HL-60 (cell line): ENCODE measurements around a stretch of chr14.

- RRBS: no CpG with 5 or more reads among the region's 55 CpGs
These were observed 7.8 kb downstream of the DLK1 start for GRCh38 chr14:100734115-100735244.

GRCh38 chr14:100831692-100832730 is 71.5 kb downstream of the RTL1 start:
- RRBS: no CpG with 5 or more reads among the region's 27 CpGs

DNA sequence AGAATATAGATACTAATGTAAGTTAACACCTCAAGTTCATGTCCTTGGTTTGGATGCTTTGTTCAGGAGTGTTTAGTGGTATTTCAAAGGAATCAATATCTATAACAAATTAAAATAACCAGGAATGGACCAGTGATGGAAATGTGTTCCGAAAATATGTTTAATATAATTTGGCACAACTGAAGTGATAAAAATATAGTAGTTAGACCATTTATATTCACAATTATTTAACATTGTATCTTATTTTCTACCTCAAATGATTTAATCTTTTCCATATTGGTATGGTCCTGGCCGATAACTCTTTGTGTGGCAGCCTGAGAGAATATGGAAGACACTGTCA is 32.3 kb upstream of the RTL1 start:
- RRBS: no CpG with 5 or more reads among the region's 2 CpGs

- RRBS: no CpG with 5 or more reads among the region's 17 CpGs
These were observed 130.2 kb upstream of the RTL1 start for GRCh38 chr14:101033661-101034230.

GRCh38 chr14:101077430-101078237 is 174.1 kb upstream of the RTL1 start:
- RRBS: 31% methylated on average over 11 of the region's 47 CpGs

GRCh38 chr14:101109750-101110443 is 206.4 kb upstream of the RTL1 start:
- RRBS: no CpG with 5 or more reads among the region's 13 CpGs

DNA sequence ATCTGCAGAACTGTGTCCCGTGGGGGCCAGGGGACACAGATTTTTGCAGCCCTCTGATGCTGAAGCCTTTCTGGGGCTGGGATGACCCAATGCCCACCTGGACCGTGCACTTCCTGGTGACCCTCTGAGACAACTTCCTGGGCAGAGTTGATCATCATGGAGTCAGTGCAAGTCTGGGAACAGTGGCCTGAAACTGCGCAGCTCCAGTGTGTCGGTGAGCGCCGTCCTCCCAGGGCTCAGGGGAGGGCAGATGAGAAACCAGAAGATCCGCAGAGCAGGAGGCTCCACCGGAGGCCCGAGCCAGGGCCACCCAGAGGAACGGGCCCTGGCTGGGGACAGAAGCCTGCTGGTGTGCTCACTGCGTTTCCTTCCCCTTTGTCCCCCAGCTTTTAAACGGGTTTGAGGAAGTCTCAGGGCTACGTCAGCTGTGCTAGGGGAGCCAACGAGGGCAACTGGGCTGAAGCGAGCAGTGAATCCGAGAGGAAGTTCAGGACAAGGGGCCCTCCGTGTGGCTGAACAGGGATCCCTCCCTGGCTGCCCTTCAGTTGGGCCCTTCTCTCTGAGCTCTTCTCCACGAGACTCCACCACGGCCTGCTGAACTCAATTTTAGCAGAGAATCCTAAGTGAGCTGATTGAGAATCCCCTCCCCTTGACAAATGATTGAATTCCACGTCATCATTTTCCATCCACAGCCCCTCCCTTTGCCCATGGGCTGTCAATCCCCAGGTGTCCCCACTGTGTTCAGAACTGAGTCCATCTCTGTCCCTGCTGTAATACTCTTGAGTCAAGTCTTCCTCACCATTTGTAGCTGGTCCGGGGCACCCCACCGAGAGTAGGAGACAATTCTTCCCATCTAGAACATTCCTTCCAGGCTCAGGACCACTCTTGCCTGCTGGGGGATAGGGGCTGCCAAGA is 217.7 kb upstream of the RTL1 start:
- RRBS: no CpG with 5 or more reads among the region's 22 CpGs

GRCh38 chr14:101255379-101255923 is 351.9 kb upstream of the RTL1 start:
- RRBS: no CpG with 5 or more reads among the region's 12 CpGs

DNA sequence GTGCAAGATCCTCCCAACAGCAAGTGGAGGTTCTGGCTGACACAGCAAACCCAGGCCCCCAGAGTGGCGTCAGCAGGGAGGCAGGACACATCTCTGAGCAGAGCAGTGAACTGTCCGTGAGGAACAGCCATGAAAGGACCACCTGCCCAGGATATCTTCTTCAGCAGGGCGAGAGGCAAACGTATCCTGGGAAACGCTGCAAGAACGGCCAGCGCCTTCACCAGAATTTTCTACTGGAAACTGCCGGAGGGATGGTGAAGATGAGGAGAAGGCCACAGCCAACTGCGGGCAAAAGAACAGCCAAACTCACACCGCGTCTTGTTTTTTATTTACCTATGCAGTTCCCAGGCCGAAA is 385.5 kb upstream of the RTL1 start:
- RRBS: no CpG with 5 or more reads among the region's 12 CpGs

- RRBS: no CpG with 5 or more reads among the region's 24 CpGs
These were observed 401.2 kb upstream of the PPP2R5C start for GRCh38 chr14:101359961-101360979.

GRCh38 chr14:101364095-101364514 is 397.4 kb upstream of the PPP2R5C start:
- RRBS: no CpG with 5 or more reads among the region's 9 CpGs

DNA sequence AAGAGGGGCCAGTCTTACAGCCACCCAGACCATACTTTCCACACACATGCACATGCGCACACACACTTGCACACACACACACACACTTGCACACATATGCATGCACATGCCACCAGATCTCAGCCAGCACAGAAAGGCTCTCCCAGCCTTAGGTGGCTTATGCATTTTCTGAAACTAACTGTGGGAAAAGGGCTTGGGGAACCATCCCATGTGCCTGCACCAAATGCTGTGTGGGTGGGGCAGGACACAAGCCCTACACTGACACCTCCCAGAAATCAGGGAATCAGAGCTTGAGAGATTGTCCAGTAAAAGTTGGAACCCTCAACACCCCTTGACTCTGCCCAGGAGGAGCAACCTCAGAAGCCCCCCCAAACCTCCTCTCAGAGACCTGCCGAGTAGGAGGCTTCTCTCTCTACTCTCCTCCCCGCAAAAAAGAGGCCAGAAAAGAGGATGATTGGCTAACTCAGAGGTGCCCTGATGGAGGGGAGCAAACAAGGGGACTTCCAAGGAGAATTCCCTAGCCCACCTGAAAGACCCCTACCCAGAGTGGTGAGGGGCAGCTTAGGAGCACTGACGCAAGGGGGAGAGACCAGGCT is 202.6 kb upstream of the PPP2R5C start:
- RRBS: no CpG with 5 or more reads among the region's 4 CpGs

DNA sequence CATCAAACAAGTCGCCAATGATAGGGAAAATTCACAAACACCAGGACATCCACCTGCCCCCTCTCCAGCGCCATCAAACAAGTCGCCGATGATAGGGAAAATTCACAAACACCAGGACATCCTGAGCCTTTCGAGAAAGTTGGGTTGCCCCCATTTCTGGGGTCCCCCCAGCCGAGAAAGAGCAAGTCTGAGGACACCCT is 162.4 kb upstream of the PPP2R5C start:
- RRBS: no CpG with 5 or more reads among the region's 6 CpGs

- RRBS: no CpG with 5 or more reads among the region's 10 CpGs
These were observed 42.3 kb upstream of the PPP2R5C start for GRCh38 chr14:101719157-101719728.

GRCh38 chr14:101776353-101777006 is 15.0 kb downstream of the PPP2R5C start:
- RRBS: no CpG with 5 or more reads among the region's 15 CpGs

GRCh38 chr14:101792037-101792573 is 30.6 kb downstream of the PPP2R5C start:
- RRBS: no CpG with 5 or more reads among the region's 5 CpGs

DNA sequence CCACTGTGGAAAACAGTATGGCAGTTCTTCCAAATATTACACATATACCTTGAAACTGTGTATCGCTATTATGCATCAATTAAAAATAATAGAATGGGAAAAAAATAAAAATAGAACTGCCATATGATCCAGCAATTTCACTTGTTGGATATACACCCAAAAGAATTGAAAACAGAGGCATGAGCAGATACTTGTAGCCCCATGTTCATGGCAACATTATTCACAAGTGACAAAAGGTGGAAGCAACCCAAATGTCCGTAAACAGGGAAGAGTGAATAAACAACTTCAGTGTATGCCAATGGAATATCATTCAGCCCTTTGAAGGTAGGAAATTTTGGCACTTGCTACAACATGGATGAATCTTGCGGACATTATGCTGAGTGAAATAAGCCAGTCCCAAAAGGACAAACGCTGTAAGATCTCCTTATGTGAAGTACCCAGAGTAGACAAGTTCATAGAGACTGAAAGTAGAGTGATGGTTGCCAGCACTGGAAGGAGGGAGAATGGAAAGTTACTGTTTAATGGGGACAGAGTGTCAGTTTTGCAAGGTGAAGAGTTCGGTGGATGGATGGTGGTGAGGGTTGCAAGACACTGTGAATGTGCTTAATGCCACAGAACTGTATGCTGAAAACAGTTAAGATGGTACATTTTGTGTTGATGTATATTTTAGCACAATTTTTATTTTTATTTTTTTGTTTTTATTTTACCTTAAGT is 44.1 kb downstream of the PPP2R5C start:
- RRBS: no CpG with 5 or more reads among the region's 5 CpGs

GRCh38 chr14:101814817-101816003 is 53.7 kb downstream of the PPP2R5C start:
- RRBS: no CpG with 5 or more reads among the region's 20 CpGs

DNA sequence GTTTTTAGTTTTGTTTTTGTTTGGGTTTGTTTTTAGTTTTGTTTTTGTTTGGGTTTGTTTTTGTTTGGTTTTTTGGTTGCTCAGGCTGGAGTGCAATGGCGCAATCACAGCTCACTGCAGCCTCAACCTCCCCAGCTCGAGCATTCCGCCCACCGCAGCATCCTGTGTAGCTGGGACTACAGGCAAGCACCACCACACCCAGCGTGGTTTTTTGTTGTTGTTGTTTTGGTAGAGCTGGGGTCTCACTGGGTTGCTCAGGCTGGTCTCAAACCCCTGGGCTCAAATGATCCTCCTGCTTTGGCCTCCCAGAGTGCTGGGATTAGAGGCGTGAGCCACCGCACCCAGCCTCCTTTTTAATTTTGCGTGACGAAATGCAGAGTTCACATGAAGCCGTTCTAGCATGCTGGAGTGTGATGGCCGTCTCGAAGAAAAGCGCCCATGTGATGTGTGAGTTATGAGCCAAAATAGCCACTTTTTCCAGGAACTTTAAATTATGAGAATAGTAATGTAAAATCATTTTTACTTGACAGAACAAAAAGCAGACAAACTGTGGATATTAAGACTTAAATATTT is 58.2 kb downstream of the PPP2R5C start:
- RRBS: no CpG with 5 or more reads among the region's 13 CpGs

DNA sequence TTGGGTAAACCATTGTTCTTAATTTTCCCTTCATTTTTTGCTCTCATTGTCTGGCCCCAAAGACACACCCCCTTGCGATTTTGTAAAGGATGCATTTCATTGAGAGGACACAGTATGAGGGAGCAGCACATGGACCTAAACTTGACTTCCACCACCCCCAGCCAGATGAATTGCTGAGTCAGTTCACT is 71.9 kb downstream of the PPP2R5C start:
- RRBS: no CpG with 5 or more reads among the region's 1 CpG